Epithelial cell of alveolus of lung (primary cell): ENCODE measurements around a stretch of chr13.

DNA sequence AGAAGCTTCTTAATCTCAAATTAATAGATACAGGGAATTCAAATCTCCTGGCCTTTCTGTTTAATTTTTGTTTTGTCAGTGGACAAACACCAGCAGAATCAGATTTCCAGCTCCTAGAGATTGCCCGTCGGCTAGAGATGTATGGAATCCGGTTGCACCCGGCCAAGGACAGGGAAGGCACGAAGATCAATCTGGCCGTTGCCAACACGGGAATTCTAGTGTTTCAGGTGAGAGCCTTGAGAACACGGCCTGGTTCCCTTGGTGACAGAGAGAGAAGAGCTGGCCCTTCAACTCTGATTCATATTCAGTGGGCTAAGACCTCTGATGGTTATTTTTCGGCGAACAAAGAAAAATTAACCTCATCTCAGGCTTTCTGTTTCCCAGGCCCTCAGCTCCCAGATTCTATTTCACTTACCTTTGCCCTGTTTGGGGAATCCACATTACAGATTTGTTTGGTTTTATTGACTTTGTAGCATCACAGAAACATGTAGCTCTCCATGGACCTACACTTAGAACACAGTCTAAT, 191.3 kb downstream of the STK24 start:
- RAMPAGE, long total RNA: no peak
- RRBS: no CpG with 5 or more reads among the region's 10 CpGs

DNA sequence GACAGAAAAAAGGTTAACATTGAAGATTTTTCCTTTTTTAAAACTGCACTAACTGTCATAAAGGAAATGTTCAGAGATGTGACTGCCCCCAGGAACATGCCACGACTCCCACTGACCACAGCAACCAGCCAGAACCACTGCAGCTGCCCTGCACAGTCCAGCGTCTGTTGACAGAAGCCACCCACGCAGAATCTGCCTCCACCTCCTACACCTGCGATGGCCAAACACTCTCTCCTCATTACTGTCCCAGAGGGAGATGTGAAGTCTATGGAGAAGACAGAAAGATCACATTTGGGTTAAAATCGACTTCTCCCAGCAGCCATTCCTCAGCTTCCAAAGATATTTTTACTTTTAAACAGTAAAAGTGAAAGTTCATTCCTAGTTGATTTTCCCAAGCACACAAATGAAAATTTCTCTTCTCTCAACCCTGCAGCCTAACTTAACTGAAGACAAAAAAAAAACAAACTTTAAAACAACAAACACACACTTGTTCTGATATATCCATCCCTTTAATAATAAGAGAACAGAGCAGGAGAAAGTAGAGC, 73.1 kb downstream of the STK24 start:
- RAMPAGE, long total RNA: no peak
- RRBS: no CpG with 5 or more reads among the region's 5 CpGs

DNA sequence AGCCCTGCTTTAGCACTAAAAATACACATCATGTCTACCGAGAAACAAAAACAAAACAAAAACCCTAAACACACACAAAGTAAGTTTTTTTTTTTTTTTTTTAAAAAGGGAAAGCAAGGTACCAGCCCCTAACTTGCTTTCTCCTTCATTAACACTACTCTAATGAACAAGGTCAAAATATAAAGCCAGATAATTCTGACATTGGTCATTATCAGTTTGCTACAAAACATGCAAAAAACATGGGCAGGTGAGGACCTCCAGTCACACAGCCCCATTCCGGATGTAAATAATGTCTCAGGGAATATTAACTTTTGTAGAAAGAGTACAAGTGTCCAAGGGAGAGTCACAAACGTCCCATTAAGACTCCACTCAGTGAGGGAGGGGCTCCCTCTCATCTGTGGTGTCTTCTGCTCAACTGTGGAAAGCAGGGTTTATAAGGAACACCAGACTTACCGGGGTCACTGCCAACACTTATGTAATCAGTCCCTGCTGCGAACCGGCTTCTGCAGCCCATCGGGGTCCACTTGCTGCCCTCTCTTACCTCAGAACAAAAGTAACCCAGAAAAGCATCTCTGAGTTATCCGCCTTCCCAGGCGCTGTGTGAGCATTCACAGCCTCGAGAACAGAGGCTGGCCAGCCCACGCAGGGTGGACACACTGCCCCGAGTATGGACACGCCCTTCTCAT, 64.3 kb downstream of the STK24 start:
- RAMPAGE, long total RNA: no peak
- RRBS: 100% methylated on average over 1 of the region's 13 CpGs

- RAMPAGE, long total RNA: no peak
- RRBS: no CpG with 5 or more reads among the region's 4 CpGs
Observed at GRCh38 chr13:98518959-98519604, 57.8 kb downstream of the STK24 start.

DNA sequence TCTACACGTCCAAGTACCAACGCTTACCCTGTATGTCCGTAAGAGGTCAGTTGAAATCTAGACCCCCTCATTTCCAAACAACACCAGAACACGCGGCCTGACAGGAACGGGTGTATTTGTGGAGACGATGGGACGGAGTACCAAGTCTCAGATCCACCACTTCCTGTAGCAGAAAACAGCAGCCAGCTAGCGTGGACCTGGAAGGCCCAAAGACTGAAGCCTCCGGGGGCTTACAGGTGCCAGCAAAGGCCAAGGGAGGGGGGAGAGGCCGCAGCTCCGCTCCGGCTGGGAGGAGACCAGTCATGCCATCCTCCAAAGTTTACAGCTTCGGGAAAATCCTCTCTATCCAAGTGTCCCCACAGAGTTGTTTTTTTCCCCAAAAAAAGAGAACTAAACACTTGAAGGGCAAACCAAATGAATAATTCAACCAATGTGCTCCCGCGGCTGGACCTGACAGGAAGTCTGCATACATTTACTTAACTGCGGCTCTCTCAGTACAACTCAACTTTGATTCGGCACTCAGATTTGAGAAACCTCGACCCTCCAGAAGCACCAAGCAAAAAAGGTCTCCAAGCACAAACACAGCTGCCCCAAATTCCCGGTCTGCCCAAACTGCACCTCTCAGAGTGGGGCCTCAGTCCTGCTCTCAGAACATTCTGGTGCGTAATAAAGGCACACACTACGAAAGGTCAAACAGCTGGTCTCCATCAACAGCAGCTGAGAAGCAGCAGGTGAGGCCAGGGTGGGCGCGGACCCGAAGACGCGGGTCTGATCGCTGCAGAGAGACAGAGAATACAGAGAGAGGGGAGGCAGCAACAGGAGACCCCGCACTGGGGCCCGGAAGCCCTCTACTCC, 33.9 kb downstream of the STK24 start:
- RAMPAGE, long total RNA: no peak
- RRBS: 83% methylated on average over 4 of the region's 30 CpGs

GRCh38 chr13:98568211-98568442, 8.8 kb downstream of the STK24 start:
- RAMPAGE, long total RNA: no peak
- RRBS: 100% methylated on average over 3 of the region's 9 CpGs

- RAMPAGE, long total RNA: no peak
- RRBS: 2% methylated on average over 60 of the region's 115 CpGs
Observed at GRCh38 chr13:98575875-98576949, 695 bp downstream of the STK24 start.

- RAMPAGE, long total RNA: no peak
- RRBS: no CpG with 5 or more reads among the region's 11 CpGs
Observed at GRCh38 chr13:98664009-98664370, 87.1 kb upstream of the STK24 start.

DNA sequence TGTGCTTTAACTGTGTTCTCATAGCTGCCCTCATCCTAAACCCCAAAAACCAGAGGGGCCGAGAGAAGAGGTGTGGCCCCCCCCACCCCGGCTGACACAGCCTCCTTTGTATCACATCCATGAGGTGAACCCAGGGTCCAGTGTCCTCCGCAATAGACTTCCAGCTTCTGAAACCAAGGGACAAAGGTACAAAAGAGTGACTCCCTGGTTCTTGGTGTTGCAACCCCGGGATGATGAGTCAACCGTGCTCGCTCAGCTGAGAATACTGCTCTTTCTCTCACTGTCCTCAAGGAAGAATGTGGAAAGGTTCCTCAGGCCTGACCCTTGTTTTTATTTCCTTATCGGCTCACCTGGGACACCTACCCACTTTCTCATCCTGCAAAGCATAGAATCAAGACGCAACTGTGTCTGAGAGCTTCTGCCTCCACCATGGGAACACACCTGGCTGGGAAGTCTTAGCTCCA, 5.5 kb downstream of the SLC15A1 start:
- RAMPAGE, long total RNA: no peak
- RRBS: no CpG with 5 or more reads among the region's 8 CpGs

DNA sequence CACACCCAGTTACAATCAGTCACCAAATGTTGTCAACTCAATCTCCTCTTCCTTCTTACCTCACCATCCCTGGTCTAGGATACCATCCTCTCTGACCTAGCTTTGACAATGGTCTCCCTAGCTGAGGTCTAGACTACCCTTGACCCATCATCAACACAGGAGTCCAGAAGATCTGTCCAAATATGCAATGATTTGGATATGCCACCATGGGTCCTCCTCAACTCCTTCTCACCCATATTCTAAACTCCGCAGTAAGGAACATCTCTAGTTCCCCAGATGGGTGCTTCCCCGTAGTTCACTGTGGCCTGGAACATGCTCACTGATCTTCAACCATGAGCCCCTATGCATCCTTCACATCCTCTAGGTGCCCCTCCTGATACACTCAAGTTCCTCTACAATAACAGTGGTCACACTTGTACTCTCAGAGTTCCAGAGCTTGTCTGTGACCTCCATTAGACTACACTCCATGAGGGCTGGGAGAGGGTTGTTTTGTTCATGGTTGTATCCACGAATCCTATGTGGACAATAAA, 77.9 kb upstream of the SLC15A1 start:
- RAMPAGE, long total RNA: no peak
- RRBS: no CpG with 5 or more reads among the region's 3 CpGs

GRCh38 chr13:98881685-98882164, 96.1 kb downstream of the DOCK9 start:
- RAMPAGE, long total RNA: no peak
- RRBS: no CpG with 5 or more reads among the region's 10 CpGs

GRCh38 chr13:98972357-98973318, 5.2 kb downstream of the DOCK9 start:
- RAMPAGE, long total RNA: no peak
- RRBS: no CpG with 5 or more reads among the region's 9 CpGs

DNA sequence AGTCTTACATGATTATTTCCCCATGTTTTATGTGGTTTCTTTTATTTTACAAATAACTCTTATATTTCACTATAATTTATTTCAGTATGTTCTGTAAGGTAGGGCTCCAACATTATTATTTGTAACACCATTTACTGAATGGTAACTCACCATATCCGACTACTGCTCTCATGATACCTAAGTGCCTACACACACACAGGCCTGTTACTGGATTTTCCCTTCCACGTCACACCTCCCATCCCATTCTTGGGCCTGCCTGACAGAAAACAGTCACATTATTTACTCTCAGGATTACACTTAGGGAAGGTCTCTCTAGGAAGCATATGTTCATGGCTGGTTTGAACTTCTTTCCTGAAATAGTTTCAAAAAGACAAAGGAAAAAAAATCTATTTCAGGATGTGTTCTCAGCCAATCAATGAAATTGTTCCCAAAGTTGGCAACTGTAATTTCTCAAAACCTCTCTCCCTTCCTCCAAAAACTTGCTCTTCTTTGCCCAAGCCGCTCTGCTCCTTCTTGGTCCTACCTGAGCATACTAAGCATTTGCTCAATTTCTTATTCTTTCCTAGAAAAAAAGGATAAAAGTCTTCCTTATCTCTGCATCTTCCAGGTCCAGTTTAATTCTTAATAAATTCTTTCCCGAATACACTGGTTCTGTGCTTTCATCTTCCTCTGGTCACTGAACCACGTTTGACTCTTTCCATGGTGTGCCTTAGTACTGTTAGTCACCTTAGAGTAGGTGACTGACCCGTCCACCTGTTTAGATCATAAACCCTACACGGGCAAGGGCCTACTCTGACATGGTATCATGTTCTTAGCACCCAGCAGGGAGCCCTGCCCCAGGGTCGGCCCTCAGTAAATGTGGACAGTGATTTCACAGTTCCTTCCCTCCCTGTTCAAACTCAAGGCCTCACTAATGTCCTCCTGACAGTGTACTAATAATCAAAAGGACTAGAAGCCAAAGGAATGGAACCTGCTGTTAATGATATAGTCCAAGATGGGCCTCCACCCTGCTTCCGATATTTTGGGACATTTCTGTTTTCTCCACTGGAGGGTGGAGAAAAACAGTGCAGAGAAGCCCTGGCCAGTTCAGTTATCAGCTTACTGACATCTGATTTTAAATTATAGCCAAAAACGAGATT, 102.6 kb upstream of the DOCK9 start:
- RAMPAGE, long total RNA: no peak
- RRBS: no CpG with 5 or more reads among the region's 10 CpGs

DNA sequence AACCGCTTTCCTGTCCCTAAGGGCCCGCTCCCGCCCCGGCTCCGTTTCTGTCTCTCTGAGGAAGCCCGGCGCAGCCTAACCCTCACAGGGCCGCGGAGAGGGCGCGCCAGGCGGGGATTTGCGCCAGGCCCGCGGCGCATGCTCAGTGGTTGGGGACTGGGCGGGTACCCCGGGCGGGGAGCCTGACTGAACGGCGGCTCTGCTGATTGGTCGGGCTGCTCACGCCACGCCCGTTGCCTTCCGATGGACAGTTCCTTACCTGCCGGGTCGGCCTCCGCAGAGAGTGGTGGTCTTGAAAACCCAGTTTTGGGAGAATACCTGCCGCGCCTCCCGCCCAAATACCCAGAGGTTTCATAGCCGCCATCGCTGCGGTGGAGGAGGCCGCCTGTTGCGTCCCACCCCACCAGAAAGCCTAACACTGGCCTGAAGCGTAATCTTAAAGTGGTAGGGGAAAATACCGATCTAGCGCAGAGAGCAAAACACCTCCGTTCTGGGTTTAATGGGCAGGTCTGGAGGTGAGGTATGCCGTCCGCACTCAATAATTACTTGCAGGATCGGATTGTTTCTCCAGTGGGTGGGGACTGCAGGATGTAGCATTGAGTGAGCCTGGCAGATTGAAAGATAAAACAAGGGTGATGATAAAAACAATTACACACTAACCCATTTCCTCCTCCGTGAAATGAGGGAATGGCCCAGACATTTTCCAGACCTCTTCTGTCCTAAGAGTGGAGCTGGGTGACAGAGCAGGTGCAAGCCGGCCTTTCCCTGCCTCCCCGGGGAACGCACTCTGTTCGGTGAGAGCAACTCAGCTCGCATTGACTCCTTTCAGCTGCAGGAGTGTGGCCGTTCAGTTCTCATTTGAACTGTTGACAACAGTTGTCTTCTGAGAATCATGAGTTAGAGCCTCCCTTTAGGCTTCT, 110.0 kb upstream of the DOCK9 start:
- RAMPAGE, long total RNA: no peak
- RRBS: under 1% methylated on average over 7 of the region's 51 CpGs

DNA sequence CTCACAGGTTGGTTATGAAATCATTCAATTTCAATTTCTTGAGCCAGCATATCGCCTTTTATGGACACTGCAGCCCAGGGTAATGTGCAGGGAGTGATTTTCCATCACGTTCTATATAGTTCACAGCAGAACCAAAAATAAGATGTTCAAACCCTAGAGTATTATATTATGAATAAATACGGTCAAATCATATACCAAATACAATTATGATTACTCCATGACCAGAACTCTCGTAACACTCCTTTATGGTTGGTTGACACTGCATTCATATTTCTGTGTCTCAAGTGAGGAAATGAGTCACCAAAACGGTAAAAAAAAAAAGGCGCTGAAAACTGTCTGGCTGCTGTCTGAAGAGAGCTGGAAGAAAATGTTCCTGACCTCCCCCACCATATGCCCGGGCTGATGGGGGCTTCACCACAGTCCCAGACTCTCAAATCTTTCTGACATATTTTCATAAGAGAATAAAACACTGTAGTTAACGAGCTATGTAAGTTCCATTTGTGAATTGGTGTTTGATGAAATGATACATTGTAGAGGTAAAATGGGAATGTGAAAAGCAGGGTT, 75.7 kb upstream of the UBAC2 start:
- RAMPAGE, long total RNA: no peak
- RRBS: no CpG with 5 or more reads among the region's 8 CpGs

GRCh38 chr13:99277543-99278222, 19.5 kb upstream of the GPR18 start:
- RAMPAGE, long total RNA: no peak
- RRBS: no CpG with 5 or more reads among the region's 5 CpGs

- RAMPAGE, long total RNA: no peak
- RRBS: no CpG with 5 or more reads among the region's 1 CpG
Observed at GRCh38 chr13:99282405-99283160, 24.4 kb upstream of the GPR18 start.

GRCh38 chr13:99296266-99297090, 10.7 kb downstream of the GPR183 start:
- RAMPAGE, long total RNA: no peak
- RRBS: no CpG with 5 or more reads among the region's 5 CpGs

GRCh38 chr13:99501909-99502455, 710 bp downstream of the TM9SF2 start:
- RAMPAGE, long total RNA: no peak
- RRBS: no CpG with 5 or more reads among the region's 15 CpGs

- RAMPAGE, long total RNA: no peak
- RRBS: no CpG with 5 or more reads among the region's 7 CpGs
Observed at GRCh38 chr13:99656151-99656542, 49.7 kb downstream of the CLYBL start.